ENCODE data around the gene CTSD.

- PRO-cap, result no peak
These were observed 27.6 kb downstream of the MUC6 start for GRCh38 chr11:1008981-1009311.

GRCh38 chr11:1087798-1088582, 51.5 kb upstream of the MUC6 start:
- PRO-cap, result no peak

DNA sequence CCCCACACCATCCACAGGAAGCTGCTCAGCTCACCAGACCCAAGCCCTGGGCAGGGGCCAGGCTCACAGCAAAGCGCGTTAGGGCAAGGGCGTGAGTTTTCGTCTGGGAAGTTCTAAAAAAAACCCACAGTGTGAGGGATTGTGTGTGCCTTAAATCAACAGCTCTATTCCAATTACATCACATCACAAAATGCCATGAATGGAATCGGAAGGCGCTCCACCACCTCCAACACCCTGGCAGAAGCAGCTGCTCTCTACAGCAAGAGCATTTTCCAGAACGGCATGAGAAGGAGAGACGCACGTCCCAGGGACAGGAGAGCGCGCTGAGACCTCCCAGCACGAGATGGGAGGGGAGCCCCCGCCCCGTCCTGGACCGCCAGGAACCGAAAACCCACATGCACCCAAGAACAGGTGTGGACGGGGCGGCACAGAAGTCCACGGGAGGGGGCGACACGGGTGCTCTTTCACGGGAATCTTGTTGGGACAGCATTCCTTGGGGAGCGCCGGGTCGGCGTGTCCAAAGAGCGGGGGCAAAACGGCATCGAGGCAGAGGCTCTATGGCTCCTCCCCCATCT, 32.9 kb downstream of the TOLLIP start:
- PRO-cap, result no peak

DNA sequence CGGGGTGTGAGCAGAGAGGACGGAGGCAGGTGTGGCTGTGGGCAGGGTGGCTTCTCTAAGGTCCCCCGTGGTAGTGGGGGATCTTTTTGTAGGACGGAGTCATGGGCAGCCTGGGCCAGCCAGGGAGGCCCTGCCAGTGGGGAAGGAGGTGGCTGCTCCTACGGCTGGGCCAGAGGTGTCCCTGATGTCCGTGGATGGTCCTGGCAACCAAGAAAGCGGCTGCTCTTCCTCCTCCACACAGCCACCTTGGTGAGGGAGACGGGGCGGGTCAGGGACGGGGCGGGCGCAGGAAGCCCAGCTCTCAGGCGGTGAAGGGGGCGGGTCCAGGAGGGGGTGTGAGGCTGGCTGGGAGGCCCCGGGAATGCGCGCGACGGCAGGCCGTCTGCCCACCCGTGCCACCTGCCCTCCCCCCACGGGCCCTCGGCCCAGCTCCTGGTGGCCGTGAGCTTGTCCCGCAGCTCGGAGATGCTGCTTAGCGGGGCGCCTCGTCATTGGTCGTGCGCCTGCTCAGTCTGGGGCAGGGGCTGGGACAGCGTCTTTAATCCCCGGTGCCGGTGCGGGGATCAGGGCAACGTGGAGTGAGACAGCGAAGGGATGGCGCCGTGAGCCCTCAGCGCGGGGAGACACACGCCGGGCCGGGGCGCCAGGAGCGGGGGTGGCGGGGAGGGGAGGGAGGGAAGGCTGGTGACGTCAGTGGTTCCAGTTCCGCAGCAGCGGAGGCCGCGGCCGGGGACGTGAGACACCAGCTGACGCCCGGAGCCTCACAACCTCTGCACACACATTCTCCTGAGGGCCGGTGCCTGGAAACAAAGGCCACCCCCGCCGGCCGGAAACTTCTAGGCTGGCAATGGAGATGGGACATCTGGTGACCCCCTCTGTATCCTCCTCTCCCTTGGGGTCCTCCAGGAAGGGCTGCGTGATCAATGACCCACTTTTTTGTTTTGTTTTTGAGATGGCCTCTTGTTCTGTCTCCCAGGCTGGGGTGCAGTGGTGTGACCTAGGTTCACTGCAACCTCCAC, 6.7 kb upstream of the BRSK2 start:
- PRO-cap, result unidirectional peak, plus-strand start at position 336 of the sequence; bidirectional peak, plus-strand start at position 738 of the sequence, minus-strand start at position 660 of the sequence

GRCh38 chr11:1472742-1473131, 13.8 kb downstream of the MOB2 start:
- PRO-cap, result no peak

- PRO-cap, result no peak
These were observed 25.7 kb upstream of the MOB2 start for GRCh38 chr11:1512388-1512587.

- PRO-cap, result no peak
These were observed 2.8 kb downstream of the DUSP8 start for GRCh38 chr11:1569066-1569958.

DNA sequence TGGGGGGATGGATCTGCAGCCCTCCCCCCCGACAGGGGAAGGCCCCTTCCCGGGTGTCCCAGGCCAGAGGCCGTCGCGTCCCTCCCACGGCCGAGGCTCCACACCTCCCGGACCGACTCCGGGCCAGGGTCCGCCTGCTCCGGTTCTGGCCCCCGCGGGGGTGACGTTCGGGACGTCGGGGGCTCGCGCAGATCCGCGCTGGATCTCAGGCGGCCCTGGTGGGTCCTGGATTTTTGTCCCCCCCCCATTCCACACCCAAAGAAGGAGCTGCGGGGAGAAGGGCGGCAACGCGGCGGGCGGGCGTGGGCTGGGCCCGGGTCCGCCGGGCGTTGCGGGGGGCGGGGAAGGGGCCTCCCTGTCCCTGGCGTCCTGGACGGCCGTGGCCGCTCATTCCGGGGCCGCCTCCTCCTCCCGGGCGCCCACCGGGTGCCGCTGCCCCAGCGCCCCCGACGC, 676 bp downstream of the DUSP8 start:
- PRO-cap, result no peak

DNA sequence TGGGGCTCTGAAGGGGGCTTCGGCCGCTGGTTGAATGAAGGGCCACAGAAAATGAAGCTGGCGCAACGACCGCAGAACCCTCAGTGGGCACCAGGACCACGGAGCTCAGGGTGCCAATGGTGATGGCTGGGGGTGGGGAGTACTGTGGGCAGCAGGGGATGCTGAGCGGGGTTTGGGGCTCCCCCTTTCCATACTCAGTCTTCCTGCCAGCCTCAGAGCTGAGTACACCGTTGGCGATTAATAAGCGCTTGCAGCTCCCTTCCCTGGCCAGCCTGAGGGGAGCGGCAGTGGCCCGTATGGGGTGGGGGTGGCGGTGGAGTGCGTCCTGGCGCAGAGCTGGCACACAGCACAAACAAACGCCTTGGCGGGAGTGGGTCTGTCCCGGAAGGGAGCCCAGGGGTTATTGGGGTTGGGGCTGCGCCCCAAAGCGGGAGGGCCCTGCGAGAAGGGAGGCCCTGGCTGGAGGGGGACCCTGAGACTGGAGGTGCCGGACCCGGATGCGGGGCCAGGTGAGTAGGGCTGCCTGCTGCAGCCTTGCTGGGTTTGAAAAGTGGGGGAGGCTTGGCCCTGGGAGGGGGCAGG, 1.4 kb upstream of the DUSP8 start:
- PRO-cap, result no peak

DNA sequence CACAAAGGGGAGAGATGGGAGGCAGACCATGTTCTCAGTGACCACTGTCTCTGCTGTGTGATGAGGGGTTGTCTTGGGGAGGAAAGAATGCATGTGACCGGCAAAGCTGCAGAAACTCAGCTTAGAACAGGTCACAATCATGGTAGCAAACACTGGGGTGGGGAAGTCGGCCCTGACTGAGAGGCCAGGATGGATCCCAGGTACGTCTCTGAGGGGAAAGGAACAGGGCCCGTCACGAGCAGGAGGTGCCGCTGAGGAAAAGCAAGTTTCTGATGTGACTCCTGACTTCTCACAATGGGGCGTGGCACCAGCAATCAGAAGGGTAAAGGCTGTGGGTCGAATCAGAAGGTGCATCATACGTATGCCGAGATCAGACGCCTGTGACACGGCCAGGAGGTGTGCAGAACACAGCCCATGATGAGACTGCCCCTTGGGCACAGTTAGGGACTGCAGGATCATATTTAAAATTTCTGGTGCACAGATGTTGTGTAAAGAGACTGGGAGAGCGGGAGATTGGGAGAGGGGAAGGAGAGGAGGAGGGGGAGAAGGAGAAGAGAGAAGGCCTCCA, 30.5 kb downstream of the KRTAP5-5 start:
- PRO-cap, result no peak

DNA sequence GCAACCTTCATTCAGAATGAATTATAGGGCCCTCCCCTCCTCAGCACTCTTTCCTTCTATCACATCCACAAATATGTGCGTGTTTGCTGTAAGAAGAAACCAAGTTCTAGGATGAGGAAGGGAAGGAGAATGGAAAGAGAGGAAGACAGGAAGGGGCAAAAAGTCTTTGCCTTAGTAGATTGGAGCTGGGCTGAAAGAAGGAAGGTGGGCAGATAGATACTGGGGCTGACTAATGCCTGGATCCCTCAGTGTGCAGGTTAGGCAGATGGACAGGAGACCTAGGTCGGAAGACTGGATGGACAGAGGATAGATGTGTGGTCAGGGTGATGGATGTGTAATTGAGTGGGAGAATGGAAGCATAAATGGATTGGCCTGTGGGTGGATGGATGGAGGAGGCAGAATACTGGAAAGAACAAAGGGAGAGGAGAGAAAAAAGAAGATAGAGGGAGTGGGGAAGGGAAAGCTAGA, 14.3 kb downstream of the IFITM10 start:
- PRO-cap, result no peak

- PRO-cap, result no peak
These were observed 3.2 kb downstream of the IFITM10 start for GRCh38 chr11:1747079-1747684.

- PRO-cap, result no peak
These were observed 4.4 kb upstream of the IFITM10 start for GRCh38 chr11:1754727-1755298.

- PRO-cap, result no peak
These were observed 5.3 kb upstream of the IFITM10 start for GRCh38 chr11:1755503-1756202.

DNA sequence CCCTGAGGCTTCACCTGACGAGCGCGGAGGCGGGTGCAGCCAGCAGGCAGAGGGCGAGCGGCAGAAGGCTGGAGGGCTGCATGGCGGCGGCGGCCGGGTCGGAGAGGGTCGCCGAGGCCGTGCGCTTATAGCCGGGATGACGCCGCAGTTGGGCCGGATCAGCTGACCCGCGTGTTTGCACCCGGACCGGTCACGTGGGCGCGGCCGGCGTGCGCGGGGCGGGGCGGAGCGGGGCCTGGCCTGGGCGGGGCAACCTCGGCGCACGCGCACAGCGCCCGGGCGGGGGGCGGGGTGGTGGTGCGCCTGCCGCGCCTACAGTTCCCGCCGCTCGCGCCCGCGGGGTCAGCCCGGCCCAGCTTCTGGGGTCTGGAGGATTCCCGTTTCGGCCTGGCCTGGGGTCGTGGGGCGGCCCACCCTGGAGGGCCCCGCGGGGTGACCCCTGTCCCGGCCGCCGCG, at the start of gene CTSD:
Gene CTSD, minus strand, starts transcription at position 150 of the 456 bp plus-strand sequence.
- PRO-cap, result bidirectional peak, plus-strand start at position 269 of the sequence, minus-strand start at position 150 of the sequence

- PRO-cap, result no peak
These were observed 8.2 kb upstream of the SYT8 start for GRCh38 chr11:1826519-1827011.

DNA sequence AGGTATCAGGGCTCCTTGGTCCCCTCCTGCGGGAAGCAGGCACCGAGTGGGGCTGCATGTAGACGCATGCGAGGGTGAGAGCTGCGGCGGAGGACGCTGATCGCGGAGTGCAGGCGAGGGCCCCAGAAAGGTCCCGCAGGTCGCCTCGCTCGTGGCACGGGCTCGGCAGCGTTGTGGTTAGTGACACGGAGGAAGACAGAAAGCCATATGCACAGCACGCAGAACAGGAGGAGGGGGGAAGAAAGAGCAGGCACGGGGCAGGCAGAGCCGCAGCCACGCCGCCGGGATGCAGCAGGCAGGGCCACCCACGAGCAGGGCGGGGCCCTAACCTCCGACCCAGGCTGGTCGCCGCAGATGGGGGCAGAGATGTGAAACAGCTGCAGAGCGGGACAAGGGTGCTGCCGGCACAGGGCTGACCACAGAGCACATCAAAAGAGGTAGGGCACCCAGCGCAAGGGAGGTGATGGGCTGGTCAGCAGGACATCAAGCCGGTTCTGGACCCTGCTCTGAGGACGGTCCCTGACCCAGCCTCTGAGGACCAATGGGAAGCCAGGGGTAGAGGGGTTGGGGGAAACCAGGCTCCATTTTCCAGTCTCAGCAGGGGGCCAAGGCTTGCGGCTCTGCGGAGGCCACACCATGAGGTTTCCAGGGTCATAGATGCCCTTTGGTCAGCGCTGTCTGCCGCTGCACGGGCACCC, 18.2 kb downstream of the LSP1 start:
- PRO-cap, result no peak

DNA sequence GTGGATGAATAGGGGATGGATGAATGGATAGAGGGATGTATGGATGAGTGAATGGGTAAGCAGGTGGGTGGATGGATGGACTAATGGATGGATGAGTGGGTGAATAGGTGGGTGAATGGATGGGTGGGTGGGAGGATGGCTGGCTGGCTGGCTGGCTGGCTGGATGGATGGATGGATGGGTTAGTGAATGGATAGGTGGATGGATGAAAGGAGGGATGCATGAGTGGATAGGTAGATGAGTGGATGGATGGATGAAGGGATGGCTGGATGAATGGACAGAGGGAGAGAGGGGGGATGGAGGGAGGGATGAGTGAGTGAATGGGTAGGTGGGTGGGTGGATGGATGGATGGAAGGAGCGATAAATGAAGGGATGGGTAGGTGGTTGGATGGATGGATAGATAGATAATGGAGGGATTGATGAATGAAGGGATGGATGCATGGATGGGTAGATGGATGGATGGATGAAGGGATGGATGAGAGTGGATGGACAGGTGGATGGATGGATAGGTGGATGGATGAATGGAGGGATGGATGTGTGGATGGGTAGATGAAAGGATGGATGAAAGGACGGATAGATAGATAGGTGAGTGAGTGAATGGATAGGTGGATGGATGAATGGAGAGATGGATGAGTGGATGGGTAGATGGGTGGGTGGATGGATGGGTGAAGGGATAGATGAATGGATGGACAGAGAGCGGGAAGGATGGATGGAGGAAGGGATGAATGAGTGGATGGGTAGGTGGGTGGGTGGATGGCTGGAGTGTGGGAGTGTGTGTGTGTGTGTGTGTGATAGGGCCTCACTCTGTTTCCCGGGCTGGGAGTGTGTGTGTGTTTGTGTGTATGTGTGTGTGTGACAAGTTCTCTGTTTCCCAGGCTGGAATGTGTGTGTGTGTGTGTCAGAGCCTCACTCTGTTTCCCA, 1.9 kb upstream of the PRR33 start:
- PRO-cap, result no peak

- PRO-cap, result no peak
These were observed 10.5 kb downstream of the TNNT3 start for GRCh38 chr11:1930007-1930448.

GRCh38 chr11:1967914-1968275, 20.8 kb downstream of the MRPL23 start:
- PRO-cap, result unidirectional peak, plus-strand start at chr11:1968021; unidirectional peak, plus-strand start at chr11:1968044